GM12878 (cell line): ENCODE data around the genes KIF3A and LEAP2.

GRCh38 chr5:132669836-132670423 is 3.9 kb upstream of the IL4 start:
- RAMPAGE, long total RNA = no peak
- RRBS, 2 experiments = no CpG with 5 or more reads among the region's 8 CpGs
CAGE:
- cytosol, long polyA minus RNA = no peak
- cytosol, long polyA plus RNA = no peak
- long polyA plus RNA = no peak
- nucleolus, long total RNA = no peak
- nucleus, long polyA plus RNA = no peak
- nucleus, long total RNA = no peak

DNA sequence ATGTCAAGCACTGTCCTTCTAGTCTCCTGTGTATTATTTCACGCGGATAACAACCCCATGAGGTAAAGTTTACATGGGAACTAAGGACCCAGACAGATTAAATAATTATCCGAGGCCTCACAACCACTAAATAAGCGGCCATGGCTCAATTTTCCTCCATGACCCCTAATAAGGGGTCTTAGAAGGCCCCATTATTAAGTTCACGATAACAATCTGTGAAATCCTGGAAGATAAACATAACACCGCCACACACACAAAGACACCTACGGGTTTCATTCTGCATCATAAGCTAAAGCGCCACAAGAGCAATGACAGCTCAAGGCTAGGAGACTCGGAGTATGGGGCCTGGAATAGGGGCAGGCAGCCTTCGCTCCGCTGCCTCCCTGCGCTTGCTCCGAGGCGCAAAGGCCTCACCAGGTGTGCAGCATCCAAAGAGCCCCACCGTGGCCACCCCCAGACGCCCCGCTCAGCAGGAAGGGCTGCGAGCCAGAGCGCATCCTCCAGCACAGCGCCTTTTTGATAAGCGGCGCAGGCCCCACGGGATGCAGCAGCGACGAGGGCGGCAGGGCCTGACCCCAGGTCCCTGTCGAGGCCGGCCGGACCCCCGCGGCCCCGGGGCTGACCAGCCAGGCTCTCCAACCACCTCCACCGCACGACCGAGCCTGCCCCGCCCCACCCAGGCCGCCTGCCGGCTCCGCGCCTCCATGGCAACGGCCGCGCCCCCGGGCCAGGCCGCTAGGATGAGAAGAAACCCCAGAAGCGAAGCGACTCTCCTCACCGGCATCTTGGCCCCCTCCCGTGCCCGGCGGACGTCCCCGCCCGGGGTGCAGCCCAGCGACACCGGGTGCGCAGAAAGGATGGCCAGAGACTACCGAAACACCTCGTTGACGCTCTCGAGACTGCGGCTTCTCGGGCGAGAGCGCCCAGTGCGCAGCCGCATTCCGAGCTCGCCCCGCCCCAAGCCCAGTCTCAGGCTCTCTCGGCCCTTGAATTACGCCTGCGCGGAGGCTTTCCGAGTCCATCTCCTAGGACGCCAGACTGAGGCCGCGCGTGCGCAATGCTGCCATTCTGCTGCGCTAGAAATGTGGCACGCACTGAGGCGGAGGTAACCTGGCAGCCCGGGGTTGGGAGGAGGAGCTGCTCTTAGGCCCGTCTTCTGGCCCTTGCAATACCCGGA is at the start of gene KIF3A:
TSS of gene KIF3A (minus strand) at position 911 of the 1,177 bp plus-strand sequence.
- RAMPAGE, long total RNA = start-site peak on the minus strand centred at position 898 of the sequence, 78 bp wide, 540 and 117 reads in 2 replicates
- RRBS, 2 experiments = 1 to 2% methylated on average over 13 of the region's 86 CpGs
CAGE:
- cytosol, long polyA minus RNA = start-site peak on the minus strand centred at position 882 of the sequence, 47 bp wide, 136 reads
- cytosol, long polyA plus RNA = start-site peak on the minus strand centred at position 886 of the sequence, 55 bp wide, 296 and 321 reads in 2 replicates
- long polyA plus RNA = start-site peak on the minus strand centred at position 877 of the sequence, 37 bp wide, 158 and 245 reads in 2 replicates
- nucleolus, long total RNA = no peak
- nucleus, long polyA plus RNA = start-site peak on the minus strand centred at position 883 of the sequence, 41 bp wide, 410 and 885 reads in 2 replicates
- nucleus, long total RNA = no peak

GRCh38 chr5:132763581-132764159 is 13.4 kb downstream of the SEPTIN8 start:
- RAMPAGE, long total RNA = no peak
- RRBS, 2 experiments = no CpG with 5 or more reads among the region's 12 CpGs
CAGE:
- cytosol, long polyA minus RNA = no peak
- cytosol, long polyA plus RNA = no peak
- long polyA plus RNA = no peak
- nucleolus, long total RNA = no peak
- nucleus, long polyA plus RNA = no peak
- nucleus, long total RNA = no peak

DNA sequence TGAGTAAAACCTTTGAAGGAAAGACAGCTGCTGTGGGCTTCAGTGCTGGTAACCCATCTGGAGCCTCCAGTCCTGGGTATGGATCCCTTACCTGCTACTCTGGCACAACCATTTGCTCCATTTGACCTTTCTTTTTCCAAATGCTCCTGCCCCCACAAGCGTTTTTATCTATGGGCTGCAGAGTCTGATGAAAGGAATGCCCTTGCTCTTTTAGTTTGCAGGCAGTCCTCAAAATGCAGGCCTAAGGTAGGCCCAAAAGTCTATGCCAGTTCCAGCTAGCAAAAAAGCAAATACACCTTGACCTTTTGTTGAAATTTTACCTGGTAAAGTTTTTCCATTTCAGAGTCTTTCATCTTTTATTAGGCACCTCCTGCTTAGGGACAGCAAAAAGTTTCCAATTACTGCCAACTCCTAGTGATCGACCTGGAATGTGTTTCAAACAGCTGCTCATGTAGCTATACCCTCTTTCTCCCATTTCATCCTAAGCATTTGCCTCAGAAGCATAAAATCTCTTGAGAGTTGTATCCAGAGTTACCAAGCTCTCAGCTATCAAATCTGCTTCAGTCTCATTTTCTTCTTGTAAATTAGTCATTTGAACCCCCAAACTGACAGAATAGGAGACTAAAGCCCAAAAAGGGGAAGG is 2.7 kb upstream of the LEAP2 start:
- RAMPAGE, long total RNA = no peak
- RRBS, 2 experiments = no CpG with 5 or more reads among the region's 2 CpGs
CAGE:
- cytosol, long polyA minus RNA = no peak
- cytosol, long polyA plus RNA = no peak
- long polyA plus RNA = no peak
- nucleolus, long total RNA = no peak
- nucleus, long polyA plus RNA = no peak
- nucleus, long total RNA = no peak

DNA sequence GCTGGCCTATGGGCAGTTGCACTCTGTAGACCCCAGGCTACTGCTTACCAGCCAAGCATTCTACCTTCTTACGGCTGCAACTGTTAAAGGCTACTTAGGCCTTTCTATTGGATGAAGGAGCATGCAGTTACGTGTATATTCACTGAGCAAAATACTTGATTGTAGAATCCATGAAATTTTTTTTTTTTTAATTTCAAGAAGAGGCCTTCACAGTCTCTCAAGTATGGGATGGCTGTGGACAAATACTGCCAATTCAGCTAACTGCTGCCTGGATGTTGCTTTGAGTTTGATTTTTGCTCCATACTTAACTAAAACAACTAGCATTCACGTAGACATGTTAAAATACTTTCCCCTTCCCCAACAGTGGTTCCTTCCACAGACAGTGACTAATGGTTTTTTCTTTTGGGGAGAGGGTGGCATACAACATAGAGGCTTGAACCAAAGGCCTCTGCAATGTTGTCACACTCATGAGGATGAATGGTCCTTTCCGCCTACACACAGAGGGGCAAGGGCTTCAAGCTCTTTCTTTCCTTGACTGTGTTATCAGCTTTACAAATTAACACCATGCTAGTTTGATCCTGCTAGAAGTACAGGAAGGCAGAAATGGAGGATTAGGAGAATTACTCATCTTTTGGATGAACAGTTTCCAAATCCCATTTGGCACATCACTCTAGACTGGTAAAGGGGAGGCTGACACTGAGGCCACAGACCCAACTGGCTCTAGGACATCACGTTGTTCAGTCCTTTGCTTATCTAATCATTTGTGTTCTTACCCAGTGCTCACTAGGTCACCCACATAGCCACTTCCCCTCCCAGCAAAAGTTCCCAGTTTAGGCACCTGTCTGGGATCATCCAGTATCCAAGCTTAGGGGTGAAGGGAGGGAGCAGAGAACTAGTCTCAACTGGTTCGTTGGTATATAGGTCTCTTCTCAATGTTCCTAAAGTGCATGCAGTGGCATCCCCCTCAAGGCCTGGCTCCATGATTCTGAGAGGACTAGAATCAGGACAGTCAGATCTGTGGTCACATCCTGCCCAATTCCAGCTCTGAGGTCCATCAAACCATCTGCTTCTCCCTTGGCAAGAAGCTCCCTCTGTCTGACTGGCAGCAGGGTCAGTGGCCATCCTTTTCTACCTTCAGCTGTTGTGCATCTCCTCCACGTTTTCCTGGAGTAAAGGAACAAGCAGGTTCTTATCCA is 1.7 kb upstream of the LEAP2 start:
- RAMPAGE, long total RNA = no peak
- RRBS, 2 experiments = no CpG with 5 or more reads among the region's 7 CpGs
CAGE:
- cytosol, long polyA minus RNA = no peak
- cytosol, long polyA plus RNA = no peak
- long polyA plus RNA = no peak
- nucleolus, long total RNA = no peak
- nucleus, long polyA plus RNA = no peak
- nucleus, long total RNA = no peak

GRCh38 chr5:132872898-132873907 is at the start of gene LEAP2:
Gene LEAP2, plus strand, starts transcription at chr5:132873668.
- RAMPAGE, long total RNA = no peak
- RRBS, 2 experiments = no CpG with 5 or more reads among the region's 6 CpGs
CAGE:
- cytosol, long polyA minus RNA = no peak
- cytosol, long polyA plus RNA = no peak
- long polyA plus RNA = no peak
- nucleolus, long total RNA = no peak
- nucleus, long polyA plus RNA = no peak
- nucleus, long total RNA = no peak

- RAMPAGE, long total RNA = no peak
- RRBS, 2 experiments = no CpG with 5 or more reads among the region's 5 CpGs
CAGE:
- cytosol, long polyA minus RNA = no peak
- cytosol, long polyA plus RNA = no peak
- long polyA plus RNA = no peak
- nucleolus, long total RNA = no peak
- nucleus, long polyA plus RNA = no peak
- nucleus, long total RNA = no peak
Observed at GRCh38 chr5:132892954-132893325, 19.5 kb downstream of the LEAP2 start.

GRCh38 chr5:133245444-133245973 is 193.7 kb downstream of the HSPA4 start:
- RAMPAGE, long total RNA = no peak
- RRBS, 2 experiments = no CpG with 5 or more reads among the region's 8 CpGs
CAGE:
- cytosol, long polyA minus RNA = no peak
- cytosol, long polyA plus RNA = no peak
- long polyA plus RNA = no peak
- nucleolus, long total RNA = no peak
- nucleus, long polyA plus RNA = no peak
- nucleus, long total RNA = no peak

DNA sequence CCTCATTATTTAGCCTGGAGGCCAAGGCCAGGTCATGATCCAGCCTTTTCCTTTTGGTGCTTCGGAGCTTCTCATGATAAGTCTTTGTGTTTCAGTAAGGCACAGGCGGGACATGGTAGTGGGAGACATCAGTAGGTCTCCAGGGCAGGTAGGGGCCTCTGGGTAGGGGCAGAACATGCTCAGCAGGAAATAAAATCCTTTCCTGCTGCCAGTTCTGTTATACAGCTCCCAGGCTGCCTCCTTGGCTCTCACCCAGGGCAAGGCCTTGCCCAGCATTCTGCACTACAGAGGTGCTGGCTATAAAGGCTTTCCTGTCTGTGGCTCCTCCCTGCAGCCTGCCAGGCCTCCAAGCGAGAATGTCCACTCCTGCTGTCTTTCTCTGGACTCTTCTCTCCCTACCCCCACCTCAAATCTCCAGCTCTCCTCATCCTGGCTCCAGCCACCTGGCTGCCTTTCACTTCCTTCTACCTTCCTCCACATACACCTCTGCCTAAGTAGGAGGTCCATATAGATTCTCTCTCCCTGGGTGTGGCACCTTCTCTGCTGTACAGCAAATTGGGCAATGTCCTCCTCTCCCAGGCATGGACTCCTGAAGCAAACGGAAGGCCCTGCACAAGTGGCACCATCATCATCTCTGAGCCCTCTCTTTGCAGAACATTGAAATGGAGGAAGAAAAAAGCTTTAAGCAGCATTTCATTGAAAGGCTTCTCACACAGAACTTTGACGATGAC is 128.6 kb downstream of the FSTL4 start:
- RAMPAGE, long total RNA = no peak
- RRBS, 2 experiments = no CpG with 5 or more reads among the region's 5 CpGs
CAGE:
- cytosol, long polyA minus RNA = no peak
- cytosol, long polyA plus RNA = no peak
- long polyA plus RNA = no peak
- nucleolus, long total RNA = no peak
- nucleus, long polyA plus RNA = no peak
- nucleus, long total RNA = no peak

DNA sequence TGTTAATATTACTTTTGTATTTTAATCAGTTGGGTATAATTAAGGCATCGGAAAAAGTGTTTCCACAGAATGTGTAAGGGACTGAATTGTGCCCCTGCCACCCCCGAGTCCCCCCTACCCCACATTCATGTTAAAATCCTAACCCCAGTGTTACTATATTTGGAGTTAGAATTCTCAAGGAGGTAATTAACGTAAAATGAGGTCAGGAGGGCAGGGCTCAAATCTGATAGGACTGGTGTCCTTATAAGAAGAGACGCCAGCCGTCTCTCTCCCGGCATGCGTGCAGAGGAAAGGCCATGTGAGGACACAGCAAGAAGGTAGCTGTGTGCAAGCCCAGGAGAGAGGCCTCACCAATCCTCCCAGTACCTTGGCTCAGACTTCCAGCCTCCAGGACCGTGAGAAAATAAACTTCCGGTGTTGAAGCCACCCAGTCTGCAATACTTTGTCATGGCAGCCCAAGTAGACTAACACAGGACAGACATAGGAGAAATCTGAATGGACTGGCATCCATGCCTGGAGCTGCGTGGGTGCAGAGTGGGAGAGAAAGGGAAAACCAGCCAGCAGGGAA is 89.4 kb downstream of the FSTL4 start:
- RAMPAGE, long total RNA = no peak
- RRBS, 2 experiments = no CpG with 5 or more reads among the region's 10 CpGs
CAGE:
- cytosol, long polyA minus RNA = no peak
- cytosol, long polyA plus RNA = no peak
- long polyA plus RNA = no peak
- nucleolus, long total RNA = no peak
- nucleus, long polyA plus RNA = no peak
- nucleus, long total RNA = no peak

DNA sequence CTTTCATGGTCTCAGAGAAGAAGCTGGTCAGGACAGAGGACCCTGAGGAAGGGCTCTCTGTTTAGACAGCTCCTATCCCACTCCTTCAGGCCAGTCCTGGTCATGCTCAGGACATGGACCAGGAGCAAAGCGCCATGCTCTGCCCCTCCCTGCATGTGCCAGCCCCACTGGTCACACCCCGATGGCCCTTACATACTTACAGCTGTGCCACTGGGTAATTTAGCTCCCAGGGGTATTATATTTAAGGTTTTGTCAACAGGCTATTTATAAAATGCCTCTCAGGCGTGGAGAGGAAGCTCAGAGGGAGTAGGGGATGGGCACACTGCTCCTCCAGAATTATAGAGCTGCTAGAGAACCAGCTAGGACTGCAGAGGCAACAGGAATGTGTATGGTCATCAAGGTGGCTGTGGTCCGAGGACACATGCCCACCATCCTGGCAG is 33.3 kb downstream of the C5orf15 start:
- RAMPAGE, long total RNA = no peak
- RRBS, 2 experiments = no CpG with 5 or more reads among the region's 4 CpGs
CAGE:
- cytosol, long polyA minus RNA = no peak
- cytosol, long polyA plus RNA = no peak
- long polyA plus RNA = no peak
- nucleolus, long total RNA = no peak
- nucleus, long polyA plus RNA = no peak
- nucleus, long total RNA = no peak

- RAMPAGE, long total RNA = no peak
- RRBS, 2 experiments = no CpG with 5 or more reads among the region's 4 CpGs
CAGE:
- cytosol, long polyA minus RNA = no peak
- cytosol, long polyA plus RNA = no peak
- long polyA plus RNA = no peak
- nucleolus, long total RNA = no peak
- nucleus, long polyA plus RNA = no peak
- nucleus, long total RNA = no peak
Observed at GRCh38 chr5:133952951-133953343, 15.5 kb downstream of the C5orf15 start.

GRCh38 chr5:133967097-133967450 is 1.4 kb downstream of the C5orf15 start:
- RAMPAGE, long total RNA = no peak
- RRBS, 2 experiments = no CpG with 5 or more reads among the region's 4 CpGs
CAGE:
- cytosol, long polyA minus RNA = no peak
- cytosol, long polyA plus RNA = no peak
- long polyA plus RNA = no peak
- nucleolus, long total RNA = no peak
- nucleus, long polyA plus RNA = no peak
- nucleus, long total RNA = no peak

GRCh38 chr5:134018200-134019224 is 13.7 kb upstream of the VDAC1 start:
- RAMPAGE, long total RNA = no peak
- RRBS, 2 experiments = no CpG with 5 or more reads among the region's 13 CpGs
CAGE:
- cytosol, long polyA minus RNA = no peak
- cytosol, long polyA plus RNA = no peak
- long polyA plus RNA = no peak
- nucleolus, long total RNA = no peak
- nucleus, long polyA plus RNA = no peak
- nucleus, long total RNA = no peak

- RAMPAGE, long total RNA = no peak
- RRBS, 2 experiments = 1 to 2% methylated on average over 33 to 42 of the region's 82 CpGs
CAGE:
- cytosol, long polyA minus RNA = no peak
- cytosol, long polyA plus RNA = no peak
- long polyA plus RNA = no peak
- nucleolus, long total RNA = no peak
- nucleus, long polyA plus RNA = no peak
- nucleus, long total RNA = no peak
Observed at GRCh38 chr5:134115093-134116049, 890 bp downstream of the TCF7 start.

DNA sequence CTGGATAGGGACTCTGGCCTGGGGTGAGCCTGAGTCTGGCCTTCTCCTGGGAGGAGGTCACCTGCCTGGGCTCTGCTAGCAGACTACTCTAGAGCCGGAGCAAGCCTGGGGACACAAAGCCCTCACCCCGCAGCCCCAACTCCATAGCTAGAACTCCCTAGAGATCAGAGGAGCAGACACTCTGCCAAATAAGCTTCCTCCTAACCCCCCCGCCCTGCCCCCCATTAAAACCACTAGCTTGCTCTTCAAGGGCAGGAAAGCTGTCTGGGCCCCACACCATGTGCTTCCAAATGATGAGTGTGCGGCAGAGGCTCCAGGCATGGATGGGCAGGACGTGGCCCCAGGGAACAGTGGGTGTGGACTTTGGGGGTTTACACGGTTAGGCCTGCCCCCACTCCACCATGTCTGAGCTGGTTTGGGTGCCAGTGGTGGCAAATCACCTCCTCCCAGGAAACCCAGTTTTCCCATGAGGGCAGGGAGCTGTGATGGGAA is 10.0 kb downstream of the TCF7 start:
- RAMPAGE, long total RNA = no peak
- RRBS, 2 experiments = no CpG with 5 or more reads among the region's 6 CpGs
CAGE:
- cytosol, long polyA minus RNA = no peak
- cytosol, long polyA plus RNA = no peak
- long polyA plus RNA = no peak
- nucleolus, long total RNA = no peak
- nucleus, long polyA plus RNA = no peak
- nucleus, long total RNA = no peak

DNA sequence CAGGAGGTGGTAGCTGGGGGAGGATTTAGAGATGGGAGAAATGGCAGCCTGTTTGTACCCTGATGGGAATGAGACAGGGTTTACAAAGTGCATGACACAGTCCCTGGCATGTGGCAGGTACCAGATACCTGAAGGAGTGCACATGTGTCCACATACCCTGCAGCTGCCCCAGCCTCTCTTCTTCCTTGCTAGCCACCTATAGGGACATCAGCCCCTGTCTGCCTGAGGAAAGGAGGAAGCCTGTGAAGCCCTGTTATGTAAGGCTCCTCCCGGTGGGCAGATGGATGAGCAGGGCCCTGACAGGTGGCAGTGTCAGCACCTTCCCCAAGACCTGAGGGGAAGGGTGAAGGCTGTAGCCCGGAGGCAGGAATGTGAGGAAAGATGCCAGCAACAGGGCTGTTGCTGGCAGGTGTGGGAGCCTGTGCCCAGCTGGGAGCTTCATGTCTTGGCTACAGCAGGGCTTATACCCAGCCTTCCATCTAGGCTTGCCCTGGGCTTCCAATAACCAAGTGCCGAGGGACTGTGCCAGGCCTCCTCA is 21.7 kb downstream of the TCF7 start:
- RAMPAGE, long total RNA = no peak
- RRBS, 2 experiments = 95 to 99% methylated on average over 2 of the region's 3 CpGs
CAGE:
- cytosol, long polyA minus RNA = no peak
- cytosol, long polyA plus RNA = no peak
- long polyA plus RNA = no peak
- nucleolus, long total RNA = no peak
- nucleus, long polyA plus RNA = no peak
- nucleus, long total RNA = no peak

- RAMPAGE, long total RNA = no peak
- RRBS, 2 experiments = no CpG with 5 or more reads among the region's 3 CpGs
CAGE:
- cytosol, long polyA minus RNA = no peak
- cytosol, long polyA plus RNA = no peak
- long polyA plus RNA = no peak
- nucleolus, long total RNA = no peak
- nucleus, long polyA plus RNA = no peak
- nucleus, long total RNA = no peak
Observed at GRCh38 chr5:134138779-134139519, 24.5 kb downstream of the TCF7 start.

GRCh38 chr5:134141030-134141963 is 26.8 kb downstream of the TCF7 start:
- RAMPAGE, long total RNA = no peak
- RRBS, 2 experiments = no CpG with 5 or more reads among the region's 11 CpGs
CAGE:
- cytosol, long polyA minus RNA = no peak
- cytosol, long polyA plus RNA = no peak
- long polyA plus RNA = no peak
- nucleolus, long total RNA = no peak
- nucleus, long polyA plus RNA = no peak
- nucleus, long total RNA = no peak